ENCODE results near the gene GIT2.

DNA sequence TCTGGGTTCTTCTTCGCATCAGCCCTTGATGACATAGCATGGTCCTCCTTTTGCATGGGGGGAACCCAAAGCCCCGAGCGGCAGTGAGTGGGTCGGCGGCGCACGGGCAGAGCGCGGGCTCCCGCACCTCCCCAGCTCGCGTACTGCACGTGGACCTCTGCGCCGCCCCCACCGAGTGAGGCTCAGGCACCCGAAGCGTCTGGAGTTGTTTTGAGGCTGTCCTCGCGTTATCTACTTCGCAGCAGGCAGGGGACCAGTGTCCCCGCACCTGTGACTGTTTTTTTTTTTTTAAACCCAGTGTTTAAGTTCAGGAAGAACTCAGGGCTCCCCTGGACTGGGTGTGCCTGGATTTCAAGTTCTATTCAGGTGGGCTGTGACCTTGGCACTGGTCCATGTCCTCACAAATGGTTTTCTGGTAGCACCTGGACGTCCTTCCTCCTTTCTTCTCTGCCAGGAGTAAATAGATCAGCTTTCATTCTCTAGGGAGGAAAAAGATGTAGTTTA, 1.3 kb upstream of the FOXN4 start:
- RRBS: no CpG with 5 or more reads among the region's 23 CpGs

DNA sequence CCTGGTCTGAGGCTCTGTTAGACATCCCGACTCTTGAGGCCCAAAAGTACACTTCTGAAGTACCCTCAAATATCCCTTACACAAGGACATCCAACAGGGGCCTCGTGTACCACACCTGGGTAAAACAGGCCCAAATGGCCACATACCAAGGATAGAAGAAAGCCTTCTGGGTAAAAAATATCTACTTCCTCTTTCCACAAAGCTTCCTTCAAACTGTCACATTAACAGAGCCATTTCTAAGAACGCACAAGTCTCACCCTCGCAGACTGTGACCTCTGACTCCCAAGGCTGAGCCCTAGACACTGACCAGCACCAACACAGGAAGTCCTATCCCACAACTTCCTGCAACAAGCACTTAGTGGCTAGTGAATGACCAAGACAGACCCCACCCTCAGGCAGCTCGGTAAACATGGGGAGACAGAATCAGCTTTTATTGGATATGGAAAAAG, 16.1 kb downstream of the KCTD10 start:
- RRBS: no CpG with 5 or more reads among the region's 5 CpGs

GRCh38 chr12:109461868-109462970, 14.9 kb downstream of the KCTD10 start:
- RRBS: no CpG with 5 or more reads among the region's 14 CpGs

DNA sequence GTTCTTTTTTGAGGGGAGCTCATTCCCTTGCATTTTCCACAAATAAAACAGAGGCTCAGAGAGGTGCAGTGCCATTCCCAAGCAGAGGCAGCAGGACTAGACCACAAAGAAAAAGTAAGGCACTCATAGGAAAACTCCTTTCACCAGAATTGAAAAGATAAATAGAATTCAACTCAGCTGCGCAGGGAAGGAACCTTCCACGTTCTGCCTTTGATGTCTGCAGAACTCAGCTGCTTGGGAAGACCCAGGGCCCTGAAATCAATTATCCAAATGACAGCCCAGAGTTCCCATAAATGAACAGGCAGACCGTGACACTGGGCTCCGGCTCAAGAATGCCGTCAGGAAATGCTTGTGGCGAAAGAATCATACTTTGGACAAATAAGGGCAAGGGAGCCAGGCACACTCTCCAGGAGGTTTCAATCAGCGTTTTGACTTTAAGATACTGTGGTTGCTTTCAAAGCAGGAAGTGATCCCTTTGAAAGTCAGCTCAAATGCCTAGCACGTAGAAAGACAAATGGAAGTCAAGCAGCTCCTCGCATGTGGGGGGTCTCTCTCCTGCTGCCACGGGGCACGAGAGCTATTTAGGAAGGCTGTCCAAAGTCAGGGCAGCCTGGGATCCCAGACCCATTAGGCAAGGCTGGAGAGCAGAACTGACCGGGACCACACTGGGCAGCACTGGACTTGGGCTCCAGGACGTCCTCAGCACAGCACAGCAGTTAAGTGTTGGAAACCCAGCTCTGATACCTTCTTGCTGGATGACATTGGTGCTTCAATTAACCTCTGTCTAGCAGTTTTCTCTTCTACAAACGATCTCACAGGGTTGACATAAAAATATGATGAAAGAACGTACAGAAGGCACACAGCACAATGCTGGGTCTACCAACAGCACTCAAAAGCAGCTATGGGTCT, 13.9 kb downstream of the KCTD10 start:
- RRBS: no CpG with 5 or more reads among the region's 15 CpGs

- RRBS: no CpG with 5 or more reads among the region's 11 CpGs
These were observed 41.7 kb downstream of the UBE3B start for GRCh38 chr12:109518752-109519835.

- RRBS: no CpG with 5 or more reads among the region's 14 CpGs
These were observed 37.3 kb downstream of the MMAB start for GRCh38 chr12:109535865-109536484.

DNA sequence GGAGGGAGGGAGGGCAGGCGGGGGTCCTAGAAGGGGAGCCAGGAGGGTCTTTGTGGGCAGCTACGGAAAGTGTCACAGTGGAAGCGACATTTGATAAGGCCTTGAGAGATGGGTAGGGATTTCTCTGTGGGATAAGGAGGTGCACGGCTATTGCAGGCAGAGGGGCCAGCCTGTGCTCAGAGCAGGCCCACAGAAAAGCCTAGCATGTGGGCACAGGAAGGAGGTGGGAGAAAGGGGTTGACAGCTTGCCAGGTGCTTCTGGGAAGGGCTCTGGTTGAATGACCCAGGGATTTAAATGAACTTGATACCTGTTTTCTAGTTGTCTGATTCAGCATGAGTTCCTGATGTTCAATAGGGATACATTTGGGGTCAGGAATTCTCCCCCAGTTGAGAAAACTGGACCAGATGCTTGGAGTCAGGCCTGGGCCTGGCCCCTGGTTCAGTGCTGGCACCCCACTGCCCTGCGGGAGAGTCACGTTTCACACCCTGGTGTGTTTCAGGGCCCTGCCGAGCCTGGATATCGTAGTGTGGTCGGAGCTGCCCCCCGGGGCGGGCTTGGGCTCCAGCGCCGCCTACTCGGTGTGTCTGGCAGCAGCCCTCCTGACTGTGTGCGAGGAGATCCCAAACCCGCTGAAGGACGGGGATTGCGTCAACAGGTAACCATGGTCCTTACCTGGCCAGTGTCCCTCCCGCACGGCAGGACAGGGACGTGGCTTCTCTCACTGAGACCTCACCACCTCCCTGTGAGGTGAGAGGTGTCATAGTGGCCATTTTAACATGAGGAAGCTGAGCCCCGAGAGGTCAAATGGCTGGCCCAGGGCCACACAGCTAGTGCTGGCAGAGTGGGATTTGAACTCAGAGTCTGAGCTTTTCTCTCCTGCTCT, 7.5 kb downstream of the MVK start:
- RRBS: no CpG with 5 or more reads among the region's 22 CpGs

- RRBS: no CpG with 5 or more reads among the region's 11 CpGs
These were observed 22.9 kb downstream of the FAM222A start for GRCh38 chr12:109736477-109736928.

DNA sequence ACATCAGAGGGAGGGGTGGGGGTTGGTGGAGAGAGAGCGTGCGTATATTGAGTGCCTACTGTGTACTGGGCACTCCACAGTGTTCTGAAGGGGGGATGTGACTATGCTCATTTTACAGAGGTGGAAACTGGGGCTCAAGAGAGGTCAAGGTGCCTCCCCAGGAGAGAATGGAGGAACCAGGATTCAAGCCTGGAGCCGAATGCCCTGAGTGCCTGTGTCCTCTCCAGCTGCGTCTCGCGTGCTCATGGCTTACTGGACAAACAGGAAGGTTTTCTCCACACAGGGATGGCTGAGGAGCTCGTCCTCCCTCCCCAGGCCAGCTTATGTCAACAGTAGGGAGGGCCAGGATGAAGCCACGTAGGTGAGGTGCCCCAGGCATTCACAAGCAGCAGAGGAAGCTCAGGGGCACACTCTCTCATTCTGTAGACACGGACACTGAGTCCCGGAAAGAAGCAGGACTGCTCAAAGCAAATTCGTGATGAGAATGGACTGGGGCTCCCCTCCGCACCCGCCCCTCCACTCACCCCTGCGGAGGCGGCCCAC, 49.3 kb downstream of the TRPV4 start:
- RRBS: no CpG with 5 or more reads among the region's 15 CpGs

DNA sequence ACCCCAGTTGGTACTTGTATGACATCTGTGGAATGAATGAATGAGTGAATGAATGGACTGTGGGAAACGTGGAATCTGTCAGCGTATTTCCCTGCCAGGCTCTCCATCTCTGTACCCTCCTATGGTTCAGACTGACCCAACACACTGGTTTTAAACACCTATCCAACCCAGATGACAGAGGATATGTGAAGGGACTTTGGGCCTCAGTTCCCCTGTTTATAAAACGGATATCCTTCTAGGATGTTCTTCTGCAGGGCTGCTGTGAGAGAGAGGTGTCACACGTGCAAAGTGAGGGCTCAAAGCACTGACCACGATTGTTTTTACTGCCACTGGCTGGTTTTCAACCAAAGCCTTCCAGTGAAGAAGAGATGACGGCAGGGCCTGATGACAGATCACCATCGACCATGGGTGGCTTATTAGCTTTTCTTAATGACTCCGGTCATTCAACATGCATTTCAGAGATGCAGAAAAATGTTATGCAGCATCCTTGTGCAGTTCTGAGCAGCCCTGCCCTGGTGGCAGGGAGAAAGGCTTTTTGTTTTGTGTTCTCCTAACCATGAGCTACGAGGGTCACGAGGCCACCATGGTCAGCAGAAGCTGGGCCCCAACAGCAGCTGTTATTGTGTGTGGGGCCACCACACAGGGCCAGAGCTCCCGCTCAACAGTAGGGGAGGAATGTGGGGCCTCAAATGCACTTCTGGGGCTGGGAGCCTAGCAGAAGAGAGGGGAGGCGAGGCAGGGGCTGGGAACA, 16.7 kb downstream of the GLTP start:
- RRBS: no CpG with 5 or more reads among the region's 12 CpGs

GRCh38 chr12:109871714-109872386, 8.5 kb downstream of the GLTP start:
- RRBS: no CpG with 5 or more reads among the region's 9 CpGs

GRCh38 chr12:109996163-109996562, at the start of gene GIT2:
TSS of gene GIT2 (minus strand) at chr12:109996368.
- RRBS: 1% methylated on average over 5 of the region's 34 CpGs

DNA sequence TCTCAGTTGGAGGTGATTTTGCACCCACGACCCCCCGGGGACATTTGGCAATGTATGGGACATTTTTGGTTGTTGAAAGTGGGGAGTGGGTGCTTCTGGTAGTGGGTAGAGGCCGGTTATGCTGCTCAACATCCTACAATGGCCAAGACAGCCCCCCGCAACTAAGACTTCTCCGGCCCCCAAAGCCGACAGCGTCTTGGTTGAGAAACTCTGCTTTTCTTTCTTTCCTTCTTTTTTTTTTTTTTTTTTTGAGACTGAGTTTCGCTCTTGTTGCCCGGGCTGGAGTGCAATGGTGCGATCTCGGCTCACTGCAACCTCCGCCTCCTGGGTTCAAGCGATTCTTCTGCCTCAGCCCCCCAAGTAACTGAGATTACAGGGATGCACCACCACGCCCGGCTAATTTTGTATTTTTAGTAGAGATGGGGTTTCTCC, 1.3 kb downstream of the ANKRD13A start:
- RRBS: 81% methylated on average over 4 of the region's 15 CpGs

GRCh38 chr12:110079333-110080206, 31.2 kb upstream of the C12orf76 start:
- RRBS: no CpG with 5 or more reads among the region's 13 CpGs

- RRBS: no CpG with 5 or more reads among the region's 9 CpGs
These were observed 33.4 kb upstream of the ATP2A2 start for GRCh38 chr12:110247609-110248062.

- RRBS: no CpG with 5 or more reads among the region's 8 CpGs
These were observed 27.8 kb upstream of the ATP2A2 start for GRCh38 chr12:110253243-110253580.

DNA sequence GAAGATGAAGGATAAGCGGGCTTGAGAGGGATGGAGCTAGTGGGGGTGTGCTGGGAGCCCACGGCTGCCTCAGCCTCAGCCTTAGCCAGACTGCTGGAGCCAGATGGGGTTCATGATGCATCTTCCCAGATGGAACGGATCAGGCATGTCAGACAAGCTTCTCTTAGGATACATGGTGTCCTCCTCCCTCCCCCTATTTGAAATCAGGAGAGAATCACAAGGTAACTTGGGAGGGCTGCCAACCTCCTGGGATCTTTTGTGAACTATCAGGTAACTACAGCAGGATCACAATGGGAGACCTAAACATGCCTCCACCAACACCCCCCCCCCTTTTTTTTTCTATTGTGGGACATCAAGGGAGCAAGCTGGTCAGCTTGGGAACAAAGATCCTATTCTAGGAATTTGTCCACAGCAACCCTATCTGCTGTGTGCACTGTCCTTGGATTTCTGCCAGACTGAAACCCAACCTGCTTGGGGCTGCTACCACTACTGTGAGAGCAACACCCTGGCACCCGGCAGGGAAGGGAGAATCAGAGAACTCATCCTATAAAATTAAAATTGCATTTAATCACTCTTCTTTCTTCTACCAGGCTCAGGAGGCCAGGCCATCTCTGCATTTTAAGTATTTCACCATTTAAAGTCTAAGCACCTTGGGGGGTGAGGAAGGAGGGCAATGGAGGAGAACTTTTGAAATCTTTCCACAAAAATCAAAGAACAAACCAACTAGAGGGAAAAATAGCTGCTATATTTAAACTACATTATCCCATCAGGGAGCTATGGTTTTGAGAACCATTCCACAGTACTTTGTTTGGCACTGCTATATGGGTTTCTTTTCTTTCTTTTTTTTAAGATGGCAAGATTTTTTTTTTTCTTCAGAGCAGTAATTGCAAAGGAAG, 10.5 kb upstream of the ATP2A2 start:
- RRBS: no CpG with 5 or more reads among the region's 4 CpGs

DNA sequence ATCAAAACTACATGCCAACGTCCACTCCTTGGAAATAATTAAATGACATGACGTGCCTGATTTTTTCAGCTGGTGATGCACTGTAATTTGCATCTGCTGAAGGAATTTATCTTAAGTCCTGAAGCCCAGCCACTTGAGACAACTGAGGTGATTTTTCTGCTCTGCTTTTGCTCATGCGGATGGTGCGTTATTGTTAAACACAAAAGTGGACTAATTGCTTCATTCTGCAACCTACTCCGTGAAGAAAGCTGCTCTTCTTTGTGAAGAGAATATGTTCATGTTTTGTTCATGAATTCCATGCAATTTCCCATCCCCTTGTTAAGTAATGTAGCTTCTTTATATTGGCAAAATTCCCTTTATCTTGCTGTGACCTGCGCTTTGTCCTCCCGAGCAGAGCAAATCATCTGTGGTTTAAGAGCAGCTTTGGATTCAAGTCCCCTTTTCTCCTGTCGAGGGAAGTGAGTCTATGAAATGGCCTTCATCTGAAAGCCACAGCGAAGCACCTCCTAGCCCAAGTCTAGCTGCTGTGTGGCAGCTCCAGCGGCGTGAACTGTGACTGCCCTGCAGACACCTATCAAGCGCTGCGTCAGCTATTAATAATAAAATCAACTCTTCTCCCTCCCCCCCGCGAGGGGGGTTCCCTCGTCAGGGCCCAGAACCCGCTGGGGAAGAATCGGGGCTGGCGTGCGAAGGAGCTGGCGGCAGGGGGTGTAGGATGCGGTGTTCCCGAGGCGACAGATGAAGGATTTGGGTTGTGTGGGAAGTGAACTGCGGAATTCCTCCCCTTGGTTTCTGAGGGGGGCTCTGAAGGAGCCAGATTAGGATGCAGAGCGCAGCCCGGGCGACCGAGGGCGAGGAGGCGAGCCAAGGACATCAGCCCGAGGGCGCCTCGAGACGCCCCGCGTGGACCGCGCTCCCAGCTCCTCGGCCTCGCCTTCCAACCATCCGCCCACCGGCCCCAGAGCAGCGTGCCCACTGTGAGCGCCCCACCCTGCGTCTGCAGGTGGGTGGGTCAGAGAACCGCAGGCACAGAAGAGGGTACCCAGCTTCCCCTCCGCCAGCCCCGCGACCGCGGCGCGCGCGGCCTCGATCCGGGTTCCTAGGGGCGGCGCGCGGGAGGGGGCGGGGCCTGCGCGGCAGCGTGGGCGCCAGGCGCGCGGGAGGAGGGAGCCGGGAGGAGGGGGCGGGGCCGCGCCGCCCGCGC, 683 bp upstream of the ATP2A2 start:
- RRBS: 2% methylated on average over 21 of the region's 77 CpGs

GRCh38 chr12:110282056-110282519, 1.0 kb downstream of the ATP2A2 start:
- RRBS: 0% methylated on average over 3 of the region's 25 CpGs

DNA sequence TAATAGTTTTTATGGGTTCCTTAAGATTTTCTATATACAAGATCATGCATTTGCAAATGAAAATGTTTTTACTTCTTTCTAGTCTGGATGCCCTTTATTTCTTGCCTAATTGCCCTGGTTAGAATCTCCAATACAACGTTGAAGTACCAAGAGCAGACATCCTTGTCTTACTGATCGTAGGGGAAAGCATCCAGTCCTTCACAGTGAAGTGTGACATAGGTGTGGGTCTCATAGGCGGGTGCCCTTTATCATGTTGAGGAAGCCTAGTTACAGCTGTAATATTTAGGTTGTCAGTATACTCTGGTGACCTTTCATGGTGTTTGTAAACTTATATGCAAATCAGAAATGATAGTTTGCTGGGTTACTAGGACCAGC, 27.1 kb downstream of the ATP2A2 start:
- RRBS: no CpG with 5 or more reads among the region's 3 CpGs